NCI-H460 (cell line): ENCODE measurements around a stretch of chr6.

GRCh38 chr6:5623692-5624171 is 362.4 kb downstream of the FARS2 start:
RAMPAGE:
- cytosol, long total RNA, result no peak
- long total RNA, result no peak
- nucleus, long total RNA, result no peak

RAMPAGE:
- cytosol, long total RNA, result no peak
- long total RNA, result no peak
- nucleus, long total RNA, result no peak
Measured at GRCh38 chr6:5645294-5645630, 361.5 kb downstream of the NRN1 start.

DNA sequence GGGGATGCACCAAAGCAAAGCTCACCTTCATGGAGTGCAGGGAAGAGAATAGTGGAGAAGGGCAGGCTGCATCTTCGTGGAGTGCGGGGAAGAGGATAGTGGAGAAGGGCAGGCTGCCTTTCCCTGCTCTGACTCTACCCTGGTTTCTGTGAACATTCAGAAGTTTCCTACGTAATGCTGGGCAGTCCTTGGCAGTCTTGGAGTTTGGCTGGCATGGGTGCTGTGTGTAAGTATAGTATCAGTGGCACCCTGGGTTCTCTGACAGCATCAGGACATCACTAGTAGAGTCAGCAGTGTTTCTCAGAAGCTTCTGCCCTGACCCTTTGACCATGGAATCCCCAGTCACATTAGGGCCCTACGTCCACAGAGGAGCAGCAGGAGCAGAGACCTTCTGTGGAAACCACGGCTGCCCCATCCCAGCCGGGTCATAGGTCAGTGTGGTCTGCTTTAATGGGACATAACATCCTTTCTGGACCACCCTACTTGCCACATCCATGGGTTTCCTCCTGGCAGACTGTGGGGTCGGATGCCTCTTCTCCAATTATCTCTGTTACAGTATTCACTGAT is 352.9 kb downstream of the NRN1 start:
RAMPAGE:
- cytosol, long total RNA, result no peak
- long total RNA, result no peak
- nucleus, long total RNA, result no peak

GRCh38 chr6:6391242-6391616 is 70.8 kb upstream of the F13A1 start:
RAMPAGE:
- cytosol, long total RNA, result no peak
- long total RNA, result no peak
- nucleus, long total RNA, result no peak

DNA sequence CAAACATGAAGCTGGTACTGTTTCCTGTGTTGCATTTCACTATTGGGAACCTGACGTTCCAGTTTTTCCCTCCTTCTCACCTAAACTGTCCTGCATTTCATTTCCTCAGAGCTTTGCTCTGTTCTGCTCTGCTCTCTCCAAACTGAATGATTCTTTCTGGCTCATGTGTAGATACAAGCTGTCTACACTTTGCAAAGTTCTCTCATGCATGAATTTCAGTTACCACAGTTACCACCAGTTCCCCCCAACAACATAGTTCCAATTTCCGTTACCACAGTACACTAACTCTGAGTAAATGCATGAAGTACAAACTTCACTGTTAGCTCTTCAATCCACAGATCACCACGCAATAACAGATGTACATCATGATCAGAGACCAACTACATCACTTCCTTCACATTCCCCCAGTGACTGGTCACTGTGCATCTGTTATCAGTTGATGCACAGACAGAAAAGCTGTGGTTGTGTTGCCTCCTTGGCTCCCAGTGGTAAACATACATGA is 86.8 kb upstream of the F13A1 start:
RAMPAGE:
- cytosol, long total RNA, result no peak
- long total RNA, result no peak
- nucleus, long total RNA, result no peak

GRCh38 chr6:6609832-6610787 is 21.6 kb downstream of the LY86 start:
RAMPAGE:
- cytosol, long total RNA, result no peak
- long total RNA, result no peak
- nucleus, long total RNA, result no peak

DNA sequence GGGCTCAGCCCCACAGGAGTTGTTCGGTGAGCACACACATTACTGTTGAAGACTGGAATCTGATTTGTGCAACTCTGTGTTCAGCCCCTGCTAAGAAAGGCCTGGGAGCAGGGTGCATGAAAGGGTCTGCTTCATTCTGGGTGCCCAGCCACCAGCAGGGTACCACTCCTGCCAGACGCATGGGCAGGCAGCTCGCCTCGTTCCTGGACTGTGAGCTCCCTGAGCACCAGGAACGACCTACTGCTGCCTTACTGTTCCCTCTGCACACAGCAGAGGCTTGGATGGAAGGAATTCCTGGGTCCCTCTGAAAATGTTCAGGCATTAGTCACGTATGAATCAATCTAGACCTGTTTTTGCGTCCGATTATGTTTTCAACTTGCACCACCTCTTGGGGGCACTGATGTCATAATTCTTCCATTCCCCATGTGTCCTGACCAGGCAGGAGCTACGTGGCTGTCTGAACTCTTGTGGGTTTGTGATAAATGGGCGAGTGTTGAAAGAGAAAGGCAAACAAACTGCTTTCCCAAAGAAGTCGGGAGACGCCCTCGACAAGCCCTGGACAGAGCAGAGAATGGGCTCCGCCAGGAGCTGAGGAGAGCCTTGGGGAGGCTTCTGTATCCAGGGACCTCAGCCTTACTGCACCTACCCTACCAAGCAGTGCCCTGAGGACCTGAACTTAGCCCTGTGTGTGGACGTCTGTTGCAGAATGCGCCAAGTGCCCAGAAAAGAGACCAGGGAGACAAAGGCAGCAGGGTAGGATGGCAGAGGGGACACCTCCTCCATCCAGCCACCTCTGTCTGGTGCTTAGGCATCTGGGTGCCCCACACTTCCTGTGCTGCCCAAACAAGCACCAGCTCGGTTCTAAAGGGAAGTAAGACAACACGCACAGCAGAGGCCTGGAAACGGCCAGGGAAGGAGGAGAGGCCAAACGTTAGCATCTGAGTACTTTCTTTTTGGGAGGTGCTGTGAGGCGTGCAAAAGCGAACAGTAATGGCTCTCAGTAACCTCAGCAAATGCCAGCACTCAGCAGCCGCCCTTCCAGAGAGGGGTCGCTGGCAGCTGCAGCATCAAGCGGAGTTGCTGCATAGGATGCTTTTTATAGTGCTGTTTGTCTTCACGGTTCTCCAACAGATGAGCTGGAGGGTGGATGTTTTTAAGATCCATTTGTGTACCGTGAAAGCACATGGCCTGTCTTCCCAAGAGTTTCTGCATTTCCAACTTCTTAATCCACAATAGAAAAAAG is 124.2 kb downstream of the LY86 start:
RAMPAGE:
- cytosol, long total RNA, result no peak
- long total RNA, result no peak
- nucleus, long total RNA, result no peak

RAMPAGE:
- cytosol, long total RNA, result no peak
- long total RNA, result no peak
- nucleus, long total RNA, result no peak
Measured at GRCh38 chr6:6748962-6749368, 160.4 kb downstream of the LY86 start.

DNA sequence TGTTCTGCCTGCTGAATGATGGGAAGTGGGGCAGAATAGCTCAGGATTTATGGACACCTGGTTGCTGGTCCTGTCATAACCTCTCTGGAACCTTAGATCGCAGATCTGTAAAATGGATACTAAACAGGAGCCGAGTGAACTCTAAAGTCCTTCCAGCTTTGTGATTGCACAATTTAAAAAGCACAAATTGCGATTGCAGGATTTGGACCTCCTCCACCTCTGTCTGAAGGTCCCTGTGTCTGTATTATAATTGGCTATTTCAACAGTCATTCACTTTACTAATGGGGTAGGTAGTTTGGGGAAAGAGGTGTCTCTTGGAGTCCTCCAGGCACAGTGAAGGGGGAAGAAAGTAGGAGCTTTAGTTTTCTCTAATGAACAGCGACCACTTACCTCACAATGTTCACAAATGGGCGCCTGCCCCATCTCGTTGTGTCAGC is 220.5 kb downstream of the LY86 start:
RAMPAGE:
- cytosol, long total RNA, result no peak
- long total RNA, result no peak
- nucleus, long total RNA, result no peak

DNA sequence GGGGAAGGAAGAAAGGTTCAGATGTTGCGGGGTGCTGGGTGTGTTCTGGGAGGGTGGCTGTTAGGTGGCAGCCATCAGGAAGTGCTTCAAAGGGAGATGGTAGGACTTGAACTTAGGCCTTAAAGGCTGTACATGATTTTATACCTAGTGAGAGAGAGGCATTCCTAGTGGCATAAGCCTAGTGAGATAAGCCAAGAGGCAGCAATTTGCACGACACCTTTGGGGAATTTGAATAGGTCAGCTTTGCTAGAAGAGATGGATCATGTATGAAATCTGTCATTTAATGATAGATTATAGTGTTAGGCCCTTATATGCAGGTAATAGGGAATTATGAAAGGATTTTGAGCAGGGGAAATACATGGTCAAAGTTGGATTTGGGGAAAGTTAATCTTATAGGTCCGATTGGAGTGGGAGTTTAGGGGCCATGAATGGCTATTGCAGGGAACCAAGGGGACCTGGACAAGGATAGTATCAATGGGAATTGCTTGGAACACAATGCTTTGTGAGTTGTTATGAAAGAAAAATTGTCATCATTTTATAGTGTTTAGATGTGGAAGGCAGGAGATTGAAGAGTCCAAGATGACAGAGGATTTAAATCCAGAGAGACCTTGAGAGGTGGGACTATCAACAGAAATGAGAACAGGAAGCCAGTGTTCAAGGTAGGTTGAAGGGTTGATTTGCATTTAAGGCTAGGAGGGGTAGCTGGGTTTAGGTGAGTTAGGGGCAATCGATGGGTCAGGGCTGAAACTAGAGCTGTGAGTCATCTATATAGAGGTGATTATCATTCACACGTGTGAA is 50.9 kb upstream of the RREB1 start:
RAMPAGE:
- cytosol, long total RNA, result no peak
- long total RNA, result no peak
- nucleus, long total RNA, result no peak

DNA sequence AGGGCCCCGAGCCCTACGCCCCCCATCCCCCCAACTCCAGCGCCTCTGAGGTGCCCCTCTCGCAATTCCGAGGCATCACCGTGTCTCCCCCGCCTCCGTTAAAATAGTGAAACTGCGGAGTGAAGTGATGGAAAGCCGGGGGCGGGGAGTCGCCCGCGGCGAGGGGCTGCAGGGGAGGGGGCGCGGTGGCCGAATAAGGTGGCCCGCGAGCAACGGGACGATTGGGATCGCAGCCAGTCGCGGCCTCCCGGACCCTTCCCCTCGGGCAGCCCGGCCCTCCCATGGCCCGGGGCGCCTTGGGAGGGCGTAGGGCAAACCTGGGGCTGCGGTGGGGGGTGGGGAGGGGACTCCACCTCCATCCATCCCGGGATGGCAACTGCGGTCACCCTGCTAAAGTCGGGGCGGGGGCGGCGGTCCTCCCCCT is 517 bp upstream of the RREB1 start:
RAMPAGE:
- cytosol, long total RNA, result no peak
- long total RNA, result no peak
- nucleus, long total RNA, result no peak

DNA sequence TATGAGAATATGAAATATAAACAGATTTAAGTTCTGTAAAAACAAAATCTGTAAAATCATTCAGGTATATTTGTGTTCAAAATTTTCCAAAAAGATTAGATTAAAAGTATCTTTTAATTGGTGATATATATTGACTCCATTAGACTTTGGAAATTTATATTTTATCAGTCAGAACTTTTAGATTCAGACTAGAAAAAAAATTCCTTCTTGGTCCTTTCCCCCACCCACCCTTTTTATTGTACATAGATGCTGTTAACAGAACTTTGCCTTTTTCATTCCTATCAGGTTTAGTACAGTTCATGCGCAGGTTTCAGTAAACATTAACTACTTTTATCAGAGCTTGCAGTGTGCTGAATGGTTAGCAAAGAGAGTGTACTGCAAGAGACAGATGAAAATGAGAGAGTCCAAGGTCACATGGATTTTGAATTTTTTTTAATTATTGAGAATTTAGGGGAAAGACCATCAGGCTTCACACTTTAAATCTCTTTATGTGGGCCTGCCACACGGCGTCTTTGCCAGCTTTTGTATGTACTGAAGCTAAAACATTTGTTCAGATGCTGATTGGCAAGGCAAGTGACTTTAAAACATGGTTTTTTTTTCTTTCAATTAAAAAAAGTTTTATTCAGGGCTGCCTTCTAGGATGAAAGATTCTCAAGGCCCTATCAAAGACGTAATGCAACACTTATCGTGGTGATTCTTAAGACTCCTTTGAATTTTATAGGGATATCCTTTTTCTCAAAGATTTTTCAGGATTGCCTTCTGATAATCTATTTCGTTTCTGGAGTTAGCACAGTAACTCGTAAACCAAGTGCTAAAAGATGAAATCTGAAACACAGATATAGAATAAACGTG is 32.1 kb downstream of the RREB1 start:
RAMPAGE:
- cytosol, long total RNA, result no peak
- long total RNA, result no peak
- nucleus, long total RNA, result no peak

DNA sequence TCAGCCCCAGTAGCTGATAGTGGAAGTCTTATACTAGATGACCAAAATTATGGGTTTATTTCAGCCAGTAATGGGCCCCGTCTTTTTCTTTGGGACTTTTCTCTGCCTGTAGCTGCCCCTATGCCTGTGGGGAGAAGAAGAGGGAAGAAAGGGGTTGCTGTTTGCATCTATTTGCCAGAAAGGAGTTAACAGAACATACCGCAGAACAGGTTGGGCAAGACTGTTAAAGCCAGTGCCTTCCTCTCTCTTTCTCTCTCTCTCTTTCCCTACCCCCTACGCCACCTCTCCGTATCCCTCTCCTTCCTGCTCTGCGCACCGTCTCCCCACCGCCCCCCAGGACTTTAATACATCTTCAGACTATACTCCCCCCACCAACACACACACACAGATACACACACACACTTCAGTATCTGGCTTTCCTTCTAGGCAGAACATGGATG is 38.0 kb downstream of the RREB1 start:
RAMPAGE:
- cytosol, long total RNA, result no peak
- long total RNA, result no peak
- nucleus, long total RNA, result no peak

RAMPAGE:
- cytosol, long total RNA, result no peak
- long total RNA, result no peak
- nucleus, long total RNA, result no peak
Measured at GRCh38 chr6:7165617-7166048, 57.9 kb downstream of the RREB1 start.

RAMPAGE:
- cytosol, long total RNA, result no peak
- long total RNA, result no peak
- nucleus, long total RNA, result no peak
Measured at GRCh38 chr6:7252320-7252637, 60.7 kb downstream of the SSR1 start.

RAMPAGE:
- cytosol, long total RNA, result no peak
- long total RNA, result no peak
- nucleus, long total RNA, result no peak
Measured at GRCh38 chr6:7260437-7261603, 52.2 kb downstream of the SSR1 start.

GRCh38 chr6:7346873-7348143 is 34.3 kb upstream of the SSR1 start:
RAMPAGE:
- cytosol, long total RNA, result no peak
- long total RNA, result no peak
- nucleus, long total RNA, result no peak

DNA sequence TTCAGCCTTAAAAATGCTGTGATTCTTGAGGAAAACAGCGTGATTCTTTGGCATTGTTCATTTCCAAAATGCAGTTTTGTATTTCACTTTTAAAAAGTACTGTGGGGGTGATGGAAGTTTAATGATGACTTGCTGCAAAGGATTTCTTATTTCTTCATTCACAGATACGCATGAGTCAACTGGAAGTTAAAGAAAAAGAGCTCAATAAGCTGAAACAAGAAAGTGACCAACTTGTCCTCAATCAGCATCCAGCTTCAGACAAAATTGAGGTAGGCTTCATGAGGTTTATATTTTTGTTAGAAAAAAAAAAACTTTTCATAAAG is 23.8 kb upstream of the SNRNP48 start:
RAMPAGE:
- cytosol, long total RNA, result no peak
- long total RNA, result no peak
- nucleus, long total RNA, result no peak

RAMPAGE:
- cytosol, long total RNA, result no peak
- long total RNA, result no peak
- nucleus, long total RNA, result no peak
Measured at GRCh38 chr6:7888630-7889190, 21.9 kb downstream of the TXNDC5 start.

GRCh38 chr6:8652353-8653154 is 217.2 kb upstream of the SLC35B3 start:
RAMPAGE:
- cytosol, long total RNA, result no peak
- long total RNA, result no peak
- nucleus, long total RNA, result no peak